Cardiac ventricle fibroblast (primary cell): ENCODE measurements around the genes PGLYRP1, IGFL1, SLC1A5 and SAE1.

DNA sequence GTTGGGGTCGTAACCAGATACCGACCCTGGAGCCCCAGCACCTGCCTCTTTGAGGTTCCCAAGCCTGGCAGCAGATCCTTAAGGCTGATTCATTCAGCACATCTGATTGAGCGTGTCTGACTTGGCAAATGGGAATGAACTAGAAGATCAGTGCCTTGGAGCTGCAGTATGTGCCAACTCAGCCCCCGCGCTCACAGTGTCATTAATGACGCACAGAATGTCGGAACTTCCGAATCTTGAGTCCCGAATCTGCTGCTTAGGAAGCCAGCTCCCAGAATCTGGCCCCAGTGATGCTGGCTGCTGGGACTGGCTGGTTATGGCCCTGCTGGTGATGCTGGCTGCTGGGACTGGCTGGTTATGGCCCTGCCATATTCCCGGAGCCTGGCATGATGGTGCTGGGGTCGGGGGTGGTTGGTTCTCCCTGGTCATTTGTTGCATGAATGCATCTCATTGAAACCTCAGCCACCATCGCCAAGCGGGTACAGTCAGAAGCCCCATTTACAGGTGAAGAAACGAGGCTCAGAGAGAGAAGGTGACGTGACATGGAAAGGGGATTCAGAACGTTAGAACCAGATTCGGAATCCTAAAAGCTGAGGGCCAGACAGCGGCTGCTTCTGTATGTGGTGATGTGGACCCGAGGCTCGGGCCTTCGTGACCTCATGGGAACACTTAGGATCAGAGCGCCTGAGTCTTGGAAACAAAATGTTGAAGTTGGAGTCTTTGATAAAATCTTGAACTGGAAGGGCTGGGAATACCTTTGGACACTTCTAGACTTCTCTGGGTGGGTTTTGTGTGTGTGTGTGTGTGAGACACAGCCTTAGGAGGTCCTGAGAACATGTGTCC is 2.1 kb downstream of the PGLYRP1 start:
- RAMPAGE, long total RNA: no peak

GRCh38 chr19:46022822-46023153 is at the start of gene PGLYRP1:
TSS of gene PGLYRP1 (minus strand) at chr19:46023053.
- RAMPAGE, long total RNA: no peak

GRCh38 chr19:46229590-46229970 is at the start of gene IGFL1:
TSS of gene IGFL1 (plus strand) at chr19:46229742.
- RAMPAGE, long total RNA: no peak

DNA sequence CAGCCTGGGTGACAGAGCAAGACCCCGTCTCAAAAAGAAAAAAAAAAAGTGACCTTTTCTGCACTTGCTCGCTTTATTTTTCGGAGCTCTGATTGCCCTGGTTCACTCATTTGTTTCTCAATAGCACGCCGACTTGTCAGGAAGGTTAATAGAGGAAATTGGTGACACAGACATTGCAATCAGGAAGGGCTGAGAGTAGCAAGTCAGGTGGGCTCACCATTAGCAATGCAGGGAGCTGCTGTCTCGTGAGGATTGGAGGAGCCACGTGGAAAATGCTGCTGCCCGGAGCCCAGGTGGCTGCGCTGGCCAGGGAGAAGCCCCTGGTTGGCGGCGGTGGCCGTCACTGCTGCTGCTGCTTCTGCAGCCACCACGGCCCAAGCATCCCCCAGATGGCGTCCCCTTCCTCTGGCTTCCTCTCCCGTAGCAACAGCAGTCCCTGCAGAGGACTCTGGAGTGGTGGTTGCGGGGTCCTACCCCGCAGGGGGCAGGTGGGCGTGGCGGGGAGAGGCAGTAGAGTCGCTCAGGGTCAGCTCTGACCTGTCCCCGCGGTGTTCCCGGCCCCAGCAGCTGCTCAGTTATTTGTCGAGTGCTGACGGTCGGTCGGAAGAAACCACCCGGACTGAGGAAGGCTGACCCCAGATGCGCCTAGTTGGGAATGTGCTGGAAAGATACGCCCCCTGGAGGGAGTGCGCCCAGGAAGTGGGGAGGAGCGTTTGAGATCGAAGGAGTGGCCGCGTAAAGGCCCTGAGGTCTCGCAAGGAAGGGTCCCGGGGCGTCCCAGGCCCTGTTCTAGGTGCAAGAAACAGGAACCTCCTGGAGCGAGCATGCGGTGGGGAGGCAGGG is 9.5 kb downstream of the CCDC8 start:
- RAMPAGE, long total RNA: no peak

DNA sequence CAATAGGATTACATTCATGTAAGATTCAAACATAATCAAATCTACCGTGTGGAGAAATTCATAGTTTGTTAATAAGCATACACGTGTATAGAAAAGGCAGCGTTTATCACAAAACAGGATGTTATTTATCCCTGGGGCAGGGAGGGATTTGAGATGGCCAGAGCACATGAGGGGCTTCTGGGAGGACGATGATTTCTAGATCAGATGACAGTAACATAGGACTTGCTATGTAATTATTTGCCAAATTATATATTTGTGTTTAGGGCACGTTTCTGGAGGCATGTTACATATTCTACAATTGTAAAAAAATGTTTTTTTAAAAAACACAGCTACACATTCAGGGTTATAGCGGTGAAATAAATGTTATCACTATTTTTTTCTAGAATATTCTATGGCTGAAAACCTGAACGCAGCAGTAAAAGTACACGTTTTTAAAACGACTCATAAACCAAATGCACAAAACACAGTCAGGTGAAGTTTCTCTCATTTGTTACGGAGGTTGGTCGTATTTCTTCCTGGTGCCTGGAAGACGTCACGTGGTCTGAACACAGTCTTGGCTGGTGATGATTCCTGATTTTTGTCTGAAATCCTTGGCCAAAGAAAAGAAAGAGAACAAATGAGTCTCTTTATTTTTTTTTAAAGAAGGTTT is 9.6 kb upstream of the PNMA8A start:
- RAMPAGE, long total RNA: no peak

GRCh38 chr19:46574503-46575081 is 26.5 kb upstream of the CALM3 start:
- RAMPAGE, long total RNA: no peak

GRCh38 chr19:46661848-46662373 is 929 bp upstream of the DACT3 start:
- RAMPAGE, long total RNA: no peak

GRCh38 chr19:46727678-46728829 is 11.1 kb upstream of the PRKD2 start:
- RAMPAGE, long total RNA: no peak

- RAMPAGE, long total RNA: no peak
Observed at GRCh38 chr19:46736469-46737203, 9.2 kb upstream of the FKRP start.

DNA sequence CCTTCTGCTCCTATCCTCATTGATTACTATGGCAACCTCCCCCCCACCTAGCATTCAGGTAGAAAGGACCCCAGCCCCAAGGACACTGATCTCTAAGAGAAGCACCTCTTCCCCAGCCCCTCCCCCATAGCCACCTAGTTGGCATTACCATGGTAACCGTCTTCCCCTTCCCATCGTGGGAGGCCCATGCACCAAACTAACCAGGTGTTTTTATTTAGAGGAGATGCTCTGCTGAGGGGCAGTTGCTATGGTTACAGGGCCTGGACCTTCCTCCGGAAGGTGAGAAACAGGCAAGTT is 714 bp upstream of the STRN4 start:
- RAMPAGE, long total RNA: no peak

DNA sequence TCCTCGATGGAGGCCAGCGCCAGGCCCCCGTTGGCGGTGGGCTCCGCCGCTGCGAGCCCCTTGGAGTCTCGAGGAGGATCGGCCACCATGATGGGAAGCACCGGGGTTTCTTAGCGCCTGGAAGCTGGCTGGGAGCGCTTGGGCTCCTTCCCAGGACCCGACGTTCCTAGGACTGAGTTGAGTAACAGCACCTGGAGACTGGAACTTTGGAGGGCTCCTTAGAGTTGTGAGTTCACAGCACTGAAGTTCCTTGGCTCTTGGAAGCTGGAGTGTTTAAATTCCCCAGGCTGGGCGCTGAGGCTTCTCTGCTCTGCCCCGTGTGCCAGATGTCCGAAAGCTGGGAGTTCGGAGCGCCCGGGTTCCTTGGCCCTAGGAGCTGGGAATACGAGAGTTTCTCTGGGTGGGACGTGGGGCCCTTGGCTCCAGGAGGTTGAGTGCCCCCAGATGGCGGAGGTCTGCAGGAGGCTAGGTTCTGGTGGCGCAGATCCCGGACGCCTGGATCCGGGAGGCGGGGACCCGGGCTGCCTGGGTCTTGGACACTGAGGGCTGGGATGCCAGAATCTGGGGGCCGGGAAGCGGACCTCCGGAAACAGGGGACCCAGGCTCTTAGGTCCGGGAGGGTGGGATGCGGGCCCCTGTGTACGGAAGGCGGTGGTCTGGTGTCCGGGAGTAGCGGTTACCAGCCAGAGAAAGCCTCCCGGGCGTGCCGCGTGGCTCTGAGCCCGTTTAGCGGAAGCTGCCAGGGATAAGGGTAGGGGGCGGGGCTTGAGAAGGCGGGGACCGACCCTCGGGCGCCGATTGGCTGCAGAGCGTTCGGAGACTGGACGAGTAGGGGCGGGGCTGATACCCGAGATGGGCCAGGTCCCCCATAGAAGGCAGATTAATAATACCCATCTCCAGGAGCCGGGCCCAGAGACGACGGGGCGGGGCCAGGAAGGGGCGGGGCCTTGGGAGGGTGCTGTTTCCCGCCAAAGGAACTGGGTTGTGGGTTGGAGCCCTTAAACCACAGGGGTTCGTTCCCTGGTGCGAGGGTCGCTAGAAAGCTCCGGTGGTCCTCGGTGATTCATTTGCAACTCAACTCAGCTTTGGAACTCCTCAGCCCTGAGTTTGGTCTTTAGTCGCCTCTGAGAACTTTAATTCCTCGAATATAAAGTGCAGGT is at the start of gene SLC1A5:
Gene SLC1A5 (minus strand): TSS at position 718 of the 1,160 bp plus-strand sequence.
- RAMPAGE, long total RNA: no peak

- RAMPAGE, long total RNA: no peak
Observed at GRCh38 chr19:46845904-46846733, 4.5 kb downstream of the AP2S1 start.

- RAMPAGE, long total RNA: no peak
Observed at GRCh38 chr19:46859671-46859970, 1.2 kb upstream of the ARHGAP35 start.

GRCh38 chr19:46945951-46946526 is 73.6 kb upstream of the NPAS1 start:
- RAMPAGE, long total RNA: no peak

- RAMPAGE, long total RNA: no peak
Observed at GRCh38 chr19:47034995-47035808, 13.2 kb downstream of the TMEM160 start.

DNA sequence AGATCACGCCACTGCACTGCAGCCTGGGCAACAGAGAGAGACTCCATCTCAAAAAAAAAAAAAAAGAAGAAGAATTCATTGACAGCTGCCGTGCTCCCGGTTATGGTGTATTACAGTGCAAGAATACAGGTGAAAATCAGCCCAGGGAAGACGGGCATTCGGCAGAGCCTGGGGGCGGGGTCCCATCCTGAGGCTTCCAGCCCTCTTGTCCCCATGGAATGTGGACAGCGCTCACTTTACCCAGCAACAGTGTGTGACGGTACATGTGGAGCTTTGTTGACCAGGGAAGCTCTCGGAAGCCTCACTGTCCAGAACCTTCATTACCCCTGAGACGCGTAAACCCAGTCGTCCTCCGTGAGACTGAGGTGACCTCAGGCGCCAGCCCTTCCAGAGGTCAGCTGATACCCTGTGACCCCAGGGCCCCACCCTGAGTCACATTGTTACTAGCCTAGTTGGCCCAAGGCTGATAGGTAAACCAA is 10.1 kb upstream of the TMEM160 start:
- RAMPAGE, long total RNA: no peak

DNA sequence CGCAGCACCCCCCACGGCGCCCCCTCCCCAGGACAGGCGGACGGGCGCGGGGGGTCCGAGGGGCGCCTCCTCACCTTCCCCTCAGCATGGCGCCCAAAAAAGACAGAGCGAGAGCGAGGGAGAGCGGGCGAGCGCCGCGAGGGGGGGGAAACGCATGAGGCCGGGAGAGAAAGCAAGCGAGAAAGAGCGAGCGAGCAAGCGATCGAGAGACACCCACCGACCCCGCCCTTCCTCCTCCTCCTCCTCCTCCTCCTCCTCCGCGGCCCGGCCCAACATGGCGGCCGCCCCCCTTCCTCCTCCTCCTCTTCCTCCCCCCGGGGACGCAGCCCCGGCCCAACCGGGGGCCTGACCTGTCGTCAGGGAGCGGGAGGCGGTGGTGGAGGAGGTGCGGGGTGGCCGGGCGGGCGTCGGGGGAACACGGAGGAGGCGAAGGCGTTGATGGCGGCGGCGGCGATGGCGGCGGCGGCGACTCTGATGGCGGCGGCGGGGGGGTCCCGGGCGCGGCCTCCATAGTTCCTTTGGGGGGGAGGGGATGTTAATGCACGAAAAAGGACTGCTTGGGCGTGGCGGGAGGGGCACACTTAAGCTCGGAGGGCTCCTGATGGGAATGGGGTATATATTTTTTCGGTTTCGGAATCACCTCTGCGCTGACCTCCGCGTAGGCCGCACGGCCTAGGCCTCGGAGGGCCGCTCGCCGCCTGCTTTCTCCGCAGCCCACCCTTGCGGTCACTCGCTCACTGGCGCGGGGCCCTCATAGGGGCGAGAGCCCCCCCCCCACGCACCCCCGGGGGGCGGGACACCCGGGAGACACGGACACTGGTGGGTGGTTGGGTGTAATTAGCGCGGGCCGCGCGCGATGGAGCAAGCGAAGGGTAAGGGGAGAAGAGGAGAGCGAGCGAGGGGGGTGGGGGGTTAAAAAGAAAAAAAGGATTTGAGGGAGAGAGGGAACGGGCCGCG is 1.2 kb downstream of the ZC3H4 start:
- RAMPAGE, long total RNA: no peak

- RAMPAGE, long total RNA: start-site peak on the plus strand at chr19:47130848-47130925, 325 and 75 reads in 2 replicates
Observed at GRCh38 chr19:47130459-47131400, at the start of gene SAE1. TSS of gene SAE1 (plus strand) at chr19:47130835.

GRCh38 chr19:47323531-47324242 is 8.3 kb upstream of the C5AR2 start:
- RAMPAGE, long total RNA: no peak

- RAMPAGE, long total RNA: no peak
Observed at GRCh38 chr19:47348742-47349150, 369 bp upstream of the DHX34 start.